ENCODE measurements around a stretch of chr6.

GRCh38 chr6:8080318-8080852 lies 16.2 kb upstream of the BLOC1S5 start:
- PRO-cap: no peak

GRCh38 chr6:8435731-8436207 lies 424 bp upstream of the SLC35B3 start:
- PRO-cap: no peak

- PRO-cap: unidirectional peak, minus-strand start at chr6:9385524
Measured at GRCh38 chr6:9385474-9385673, 950.0 kb upstream of the SLC35B3 start.

GRCh38 chr6:9503351-9504077 lies 911.4 kb downstream of the TFAP2A start:
- PRO-cap: no peak

DNA sequence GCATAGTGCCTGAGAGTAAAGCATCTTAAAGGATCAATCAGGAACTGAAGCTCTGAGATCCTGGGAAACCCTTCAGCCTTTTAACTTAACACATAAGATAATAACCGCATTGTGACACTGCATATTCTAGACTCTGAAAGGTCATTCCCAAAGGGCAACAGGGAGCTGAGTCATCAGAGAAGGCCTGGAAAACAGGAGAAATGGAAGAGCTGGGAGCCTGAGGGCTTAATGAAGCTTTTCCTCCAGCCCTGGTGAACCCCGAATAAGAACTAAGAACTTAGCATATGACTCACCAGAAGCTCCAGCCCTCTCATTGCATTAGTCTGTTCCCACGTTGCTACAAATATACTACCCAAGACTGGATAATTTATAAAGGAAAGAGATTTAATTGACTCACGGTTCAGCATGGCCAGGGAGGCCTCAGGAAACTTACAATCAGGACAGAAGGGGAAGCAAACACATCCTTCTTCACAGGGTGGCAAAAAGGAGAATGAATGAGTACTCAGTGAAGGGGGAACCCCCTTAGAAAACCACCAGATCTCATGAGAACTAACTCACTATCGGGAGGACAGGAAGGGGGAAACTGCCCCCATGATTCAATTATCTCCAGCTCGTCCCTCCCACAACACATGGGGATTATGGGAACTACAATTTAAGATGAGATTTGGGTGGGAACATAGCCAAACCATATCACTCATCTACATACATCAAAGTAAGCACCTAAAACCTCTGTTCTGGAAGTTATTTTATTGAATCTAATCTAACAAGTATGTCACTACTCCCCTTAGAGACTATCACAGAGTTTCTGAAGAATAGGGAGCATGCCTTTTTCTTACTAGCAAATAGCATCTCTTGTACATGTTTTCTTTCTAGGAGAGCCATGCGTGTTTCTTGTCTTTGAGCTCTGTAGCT lies 648.4 kb downstream of the TFAP2A start:
- PRO-cap: no peak

DNA sequence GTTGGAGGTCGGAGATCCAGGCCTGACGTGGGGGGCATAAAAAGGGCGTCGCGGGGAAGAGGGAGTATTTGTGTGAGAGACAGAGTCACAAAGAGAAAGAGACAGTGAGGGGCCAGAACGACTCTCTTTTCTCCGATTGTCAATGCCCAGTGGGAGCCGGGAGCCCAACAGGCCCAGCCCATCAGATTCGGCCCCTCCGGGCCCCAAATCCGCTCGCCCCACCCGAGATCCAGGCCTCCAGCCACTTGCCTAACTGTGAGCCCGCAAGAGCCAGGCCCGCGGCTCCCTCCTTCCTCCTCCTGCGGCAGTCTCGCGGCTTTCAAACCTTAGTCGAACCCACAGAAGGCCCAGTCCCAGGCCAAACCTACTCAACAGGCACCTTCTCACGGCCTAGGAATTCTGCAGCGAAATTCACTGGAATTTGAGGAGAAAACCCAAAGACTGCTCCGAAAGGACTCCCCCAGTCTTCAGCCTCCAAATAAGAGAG lies 2.7 kb upstream of the TFAP2A start:
- PRO-cap: no peak

DNA sequence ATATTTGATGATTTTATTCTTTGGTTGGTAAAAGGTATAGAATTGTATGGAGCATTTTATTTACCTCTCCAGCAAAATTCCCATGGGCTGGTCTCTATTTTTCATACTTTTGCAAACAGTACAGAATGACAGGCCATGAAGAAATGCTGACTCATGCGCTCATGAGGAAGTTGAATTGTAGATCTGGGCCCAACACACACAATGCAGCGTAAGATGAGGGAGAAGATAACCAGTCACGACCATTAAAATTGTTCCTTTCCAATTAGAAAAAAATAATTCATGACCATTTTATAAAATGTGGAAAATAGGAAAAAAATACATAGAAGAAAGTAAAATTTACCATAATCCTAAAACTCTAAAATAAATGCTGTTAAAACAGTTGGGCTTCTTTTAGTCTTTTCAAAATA lies 2.2 kb upstream of the GCNT2 start:
- PRO-cap: no peak

DNA sequence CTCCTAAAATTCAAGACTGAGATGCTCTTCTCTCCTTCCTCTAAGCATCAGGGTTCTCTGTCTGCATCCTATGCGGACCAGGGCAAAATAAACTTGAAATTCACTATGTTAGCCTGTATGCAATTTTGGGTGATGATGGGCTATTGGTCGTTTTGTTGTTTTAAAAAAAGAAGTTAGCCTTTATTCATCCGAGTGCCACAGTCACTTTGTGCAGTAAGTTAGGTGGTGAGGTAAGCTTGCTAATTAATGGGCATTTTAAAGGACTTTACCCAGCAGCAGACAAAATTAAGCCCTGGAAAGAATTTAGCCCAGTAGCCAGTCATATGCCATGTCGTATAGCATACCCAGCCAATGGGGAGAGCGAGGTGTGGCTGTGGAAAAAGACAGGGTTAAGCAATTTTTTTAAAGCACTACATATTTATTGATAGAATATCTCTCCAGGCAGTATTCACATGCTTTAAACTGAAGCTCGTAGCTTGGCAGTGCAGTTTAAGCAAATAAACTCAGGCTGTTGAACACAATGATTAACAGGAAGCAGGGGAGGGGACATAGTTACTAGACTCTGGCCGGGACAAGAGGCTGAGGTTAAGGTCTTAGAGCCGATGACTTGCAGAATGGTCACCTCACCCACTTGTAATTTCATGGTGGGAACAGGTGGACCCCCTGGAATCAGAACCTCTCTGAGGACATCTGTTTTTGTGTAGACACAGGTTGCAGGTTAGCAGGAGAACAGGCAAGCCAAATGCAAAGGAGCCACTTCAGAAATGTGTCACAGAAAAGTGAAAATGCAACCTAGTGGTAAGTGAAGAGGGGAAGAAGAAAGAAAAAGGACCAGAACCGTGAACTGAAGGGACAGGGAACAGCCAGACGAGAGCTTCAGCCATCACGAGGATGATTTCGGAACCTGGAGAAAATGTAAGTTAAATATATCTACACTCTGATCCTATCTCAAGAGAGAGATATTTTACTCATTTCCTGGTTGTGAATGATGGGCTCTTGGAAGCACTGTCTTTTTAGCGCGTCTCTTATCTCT lies 7.1 kb downstream of the GCNT2 start:
- PRO-cap: unidirectional peak, plus-strand start at position 596 of the sequence; bidirectional peak, plus-strand start at position 834 of the sequence, minus-strand start at position 819 of the sequence

GRCh38 chr6:10690719-10691267 lies 3.6 kb downstream of the C6orf52 start:
- PRO-cap: no peak

DNA sequence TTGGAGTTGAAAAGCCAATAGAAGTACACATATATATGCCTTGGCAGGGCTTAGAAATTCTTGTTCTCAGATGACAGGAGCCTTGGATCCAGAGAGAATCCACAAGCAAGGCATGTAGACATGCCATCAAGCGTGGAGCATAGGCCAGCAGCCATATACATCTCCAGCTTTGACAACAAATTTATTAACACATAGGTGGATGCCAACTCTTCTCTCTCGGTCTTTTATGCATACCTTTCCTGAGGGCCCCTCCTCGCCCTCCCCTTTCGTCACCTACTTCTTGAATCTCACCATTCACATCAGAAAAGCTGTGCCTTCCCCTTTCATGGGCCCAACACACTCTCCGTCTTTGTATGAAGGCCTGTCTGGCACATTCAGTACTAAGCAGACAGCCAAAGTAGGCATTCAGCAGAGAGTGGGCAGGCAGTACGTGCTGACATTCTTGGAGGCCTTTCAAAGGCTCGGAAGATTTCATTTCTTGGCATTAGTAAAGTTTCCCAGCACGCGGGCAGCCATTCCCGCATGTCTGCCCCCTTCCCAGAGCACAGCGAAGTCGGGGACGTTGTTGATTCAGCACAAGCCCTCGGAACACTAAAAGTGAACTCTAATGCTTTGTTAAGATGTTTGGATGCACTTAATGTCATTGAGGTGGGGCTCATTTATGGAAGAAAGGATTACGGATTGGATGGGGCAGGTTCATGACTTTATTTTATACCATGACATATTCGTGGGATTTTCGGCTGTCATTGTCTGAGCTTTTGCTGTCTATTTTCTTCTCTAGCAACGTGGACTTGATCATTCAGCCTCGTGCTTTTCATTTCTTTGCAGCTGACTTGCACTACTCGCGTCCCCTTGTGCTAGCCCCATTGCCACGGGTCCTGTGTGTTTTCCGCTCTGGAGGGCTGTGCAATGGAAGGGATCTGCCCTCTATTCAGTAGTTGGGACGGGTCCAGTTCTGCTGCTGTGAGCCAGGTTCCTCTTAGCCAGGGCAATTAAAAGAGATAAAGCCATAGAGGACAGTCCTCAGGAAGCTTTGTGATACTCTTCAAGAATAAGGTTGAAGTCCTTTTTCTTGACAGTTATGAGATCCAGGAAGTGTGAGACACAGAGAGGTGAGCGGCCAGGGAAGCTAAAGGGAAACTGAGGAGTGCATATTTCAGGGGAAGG lies 17.9 kb downstream of the NEDD9 start:
- PRO-cap: bidirectional peak, plus-strand start at position 411 of the sequence, minus-strand start at position 348 of the sequence

- PRO-cap: unidirectional peak, minus-strand start at chr6:11218663; bidirectional peak, plus-strand start at chr6:11219002, minus-strand start at chr6:11218797
Measured at GRCh38 chr6:11218602-11219465, 13.6 kb downstream of the NEDD9 start.

DNA sequence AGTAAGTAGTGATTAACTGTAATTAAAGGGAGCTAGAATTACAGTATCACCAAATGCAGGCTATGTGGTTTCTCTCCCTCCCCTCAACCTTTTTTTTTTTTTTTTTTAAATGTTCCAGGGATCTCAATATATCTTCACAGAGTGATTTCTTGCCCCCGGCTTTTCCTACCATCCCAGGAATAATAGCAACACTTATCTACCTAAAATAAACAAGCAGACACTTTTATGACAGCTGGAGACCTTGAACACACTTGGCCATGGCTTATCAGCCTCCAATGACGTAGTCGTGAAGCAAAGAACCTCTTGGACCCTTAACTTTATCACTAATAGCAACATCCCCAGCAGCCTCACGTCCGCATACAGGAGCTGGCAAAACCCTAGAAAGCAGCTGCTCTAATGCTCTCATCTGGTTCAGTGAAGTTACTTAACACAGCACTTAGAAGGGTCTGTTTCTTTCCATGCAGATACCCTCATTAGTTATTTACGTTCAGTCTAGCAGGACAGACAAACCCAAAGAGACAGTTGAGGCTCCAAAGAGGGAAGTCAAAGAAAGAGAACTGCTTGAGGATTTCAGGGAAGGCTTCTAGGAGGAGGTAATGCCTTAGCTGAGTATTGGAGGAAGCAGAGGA lies 37.9 kb upstream of the NEDD9 start:
- PRO-cap: no peak

DNA sequence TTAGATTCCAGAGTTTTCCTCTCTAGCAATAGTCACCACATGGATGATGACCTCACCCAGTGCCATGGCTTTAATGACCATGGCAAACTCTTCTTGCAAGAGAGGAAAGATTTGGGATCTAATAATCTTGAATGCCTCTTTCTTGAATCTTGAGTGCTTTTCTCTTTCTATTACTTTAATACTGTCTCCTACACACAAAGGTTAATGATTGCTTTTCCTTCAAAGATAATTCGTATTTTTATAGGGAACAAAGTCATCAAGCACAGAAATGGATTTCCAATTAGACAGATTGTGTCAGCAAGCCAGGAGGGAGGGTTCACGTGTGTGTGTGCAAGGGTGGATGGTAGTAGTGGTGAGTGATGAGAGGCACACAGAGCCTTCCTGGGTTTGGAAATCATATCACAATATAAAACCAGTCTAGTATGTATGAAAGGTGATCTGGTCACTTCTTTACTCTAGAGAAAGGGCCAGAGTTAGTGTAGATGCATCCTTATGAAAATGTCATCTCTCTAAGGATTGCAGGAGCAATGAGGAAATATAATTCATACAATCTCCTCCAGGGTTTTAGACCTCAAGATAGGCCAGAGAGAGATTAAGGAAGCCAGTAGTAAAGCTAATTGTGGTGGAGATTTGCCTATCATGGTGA lies 51.2 kb upstream of the NEDD9 start:
- PRO-cap: no peak

DNA sequence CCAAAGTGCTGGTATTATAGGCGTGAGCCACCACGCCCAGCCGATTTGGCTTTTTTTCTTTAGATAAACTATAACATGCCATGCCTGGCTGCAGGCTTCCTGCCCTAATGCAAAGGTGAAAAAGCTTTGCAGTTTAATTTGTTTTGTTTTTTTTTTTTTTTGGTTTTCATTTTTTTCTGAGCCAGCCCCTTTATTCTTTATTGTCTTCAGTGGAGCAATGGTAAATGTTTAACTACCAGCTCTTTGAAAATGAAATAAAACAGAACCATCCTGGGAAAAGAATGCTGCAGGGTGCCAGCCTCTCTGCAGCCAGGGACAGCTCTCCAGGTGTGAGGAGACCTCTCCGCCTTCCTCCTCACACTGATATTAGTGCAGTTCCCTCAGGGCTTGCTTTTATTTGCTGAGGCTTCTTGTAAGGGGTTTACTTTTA lies 64.5 kb upstream of the NEDD9 start:
- PRO-cap: no peak

GRCh38 chr6:11373914-11374685 lies 141.6 kb upstream of the NEDD9 start:
- PRO-cap: no peak

DNA sequence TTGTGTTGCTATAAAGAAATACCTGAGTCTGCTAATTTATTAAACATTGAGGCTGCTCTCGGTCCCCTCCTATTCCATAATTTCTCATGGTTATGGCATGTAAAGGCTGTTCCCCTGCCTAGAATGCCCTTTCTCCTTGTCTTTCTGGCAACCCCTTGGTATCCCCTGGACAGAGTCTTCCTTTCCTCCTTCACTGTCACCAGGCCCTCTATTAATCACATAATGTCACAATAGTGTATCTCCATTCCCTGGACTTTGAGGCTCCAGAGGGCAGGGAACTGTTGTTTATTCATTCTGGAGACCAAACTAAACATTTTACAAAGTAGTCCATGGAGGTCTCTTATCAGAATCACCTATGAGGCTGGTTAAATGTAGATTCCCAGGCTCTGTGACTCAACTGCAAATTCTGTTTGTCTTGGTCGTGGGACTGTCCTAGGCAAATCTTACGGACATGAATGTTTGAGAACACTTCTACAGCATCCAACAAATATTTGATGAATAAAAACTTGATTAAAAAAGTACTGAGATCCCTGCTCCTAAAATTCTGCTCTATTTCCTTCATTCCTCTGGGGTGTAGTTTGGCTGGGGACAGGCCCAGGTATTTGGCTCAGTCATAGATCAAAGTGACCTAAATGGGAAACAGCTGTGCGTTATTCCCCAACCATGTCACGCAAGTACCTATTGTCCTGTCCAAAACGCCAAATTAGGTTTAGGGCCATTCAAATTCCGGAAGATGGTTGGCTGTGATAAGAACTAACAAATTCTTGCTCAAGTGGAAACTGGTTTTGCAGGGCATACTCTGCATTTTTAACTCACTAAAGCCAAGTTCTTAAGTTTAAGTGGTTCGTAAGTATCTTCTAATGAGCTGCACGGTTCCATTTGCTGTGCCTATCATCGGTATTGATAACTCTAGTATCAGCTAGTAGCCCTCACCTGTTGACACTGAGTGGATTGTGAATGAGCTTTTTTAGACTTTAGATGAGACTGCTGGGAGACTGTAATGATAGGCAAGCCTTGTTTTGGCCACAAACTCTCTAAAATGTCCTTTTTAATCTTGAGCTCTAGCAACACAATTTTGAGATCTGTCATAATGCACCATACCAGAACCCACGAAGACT lies 147.7 kb upstream of the TMEM170B start:
- PRO-cap: no peak

DNA sequence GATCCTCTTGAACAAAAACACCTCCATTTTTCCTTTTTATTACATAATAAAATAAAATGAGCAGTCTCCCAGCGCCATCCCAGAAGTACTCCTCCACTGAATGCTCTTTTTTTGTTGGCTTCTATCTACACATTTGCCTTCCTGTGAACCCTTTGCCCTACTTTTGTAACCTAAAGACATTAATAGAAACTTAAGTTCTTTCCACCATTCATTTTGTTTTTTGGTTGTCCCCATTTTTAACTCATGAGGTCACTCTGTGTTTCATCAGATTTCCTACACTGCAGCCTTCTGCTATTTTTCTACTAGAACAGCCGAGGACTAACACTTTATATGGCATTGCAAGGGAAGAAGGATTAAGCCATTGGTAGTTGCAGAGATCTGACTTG lies 125.7 kb upstream of the TMEM170B start:
- PRO-cap: no peak

DNA sequence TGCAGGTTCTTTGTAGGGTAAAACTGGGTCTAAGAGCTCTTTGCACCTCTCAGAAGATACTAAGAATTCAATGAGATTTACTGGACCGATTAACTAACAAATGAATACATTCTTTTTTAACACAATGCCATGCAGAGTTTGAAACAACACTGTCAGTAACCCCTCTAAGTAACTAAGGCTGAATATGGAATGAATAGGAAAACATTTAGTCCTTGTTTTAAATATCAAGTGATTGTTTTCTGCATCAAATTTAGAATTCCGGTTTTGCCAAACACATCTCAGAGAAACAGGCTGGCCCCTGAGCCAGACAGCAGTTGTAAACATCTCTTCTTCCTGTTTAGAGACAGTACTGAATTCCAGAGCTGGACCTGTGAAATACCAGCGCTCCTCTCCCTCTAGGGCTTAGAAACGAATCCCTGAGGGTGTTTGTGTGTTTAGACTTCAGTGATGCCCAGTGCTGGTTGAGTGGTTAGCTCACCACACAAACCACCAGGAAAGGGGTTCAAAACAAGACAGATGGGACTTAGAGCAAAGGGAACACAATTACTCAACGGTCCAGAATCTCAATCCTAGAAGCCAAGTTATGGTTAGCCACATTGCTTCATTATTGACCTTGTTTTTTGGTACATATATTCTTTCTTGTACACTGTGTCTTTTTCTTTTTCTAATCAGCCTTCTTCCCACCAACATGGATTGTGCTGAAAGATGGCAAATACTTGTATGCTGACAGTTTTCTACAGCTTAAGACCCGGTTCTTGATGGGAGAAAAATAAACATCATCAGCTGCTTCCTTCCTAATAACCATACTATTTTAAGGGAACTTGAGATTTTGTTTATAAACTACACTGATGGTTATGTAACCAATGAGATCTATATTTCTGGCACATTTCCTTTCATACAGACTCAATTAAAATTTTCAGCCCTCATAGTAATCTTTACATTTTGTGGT lies 108.6 kb upstream of the TMEM170B start:
- PRO-cap: no peak

DNA sequence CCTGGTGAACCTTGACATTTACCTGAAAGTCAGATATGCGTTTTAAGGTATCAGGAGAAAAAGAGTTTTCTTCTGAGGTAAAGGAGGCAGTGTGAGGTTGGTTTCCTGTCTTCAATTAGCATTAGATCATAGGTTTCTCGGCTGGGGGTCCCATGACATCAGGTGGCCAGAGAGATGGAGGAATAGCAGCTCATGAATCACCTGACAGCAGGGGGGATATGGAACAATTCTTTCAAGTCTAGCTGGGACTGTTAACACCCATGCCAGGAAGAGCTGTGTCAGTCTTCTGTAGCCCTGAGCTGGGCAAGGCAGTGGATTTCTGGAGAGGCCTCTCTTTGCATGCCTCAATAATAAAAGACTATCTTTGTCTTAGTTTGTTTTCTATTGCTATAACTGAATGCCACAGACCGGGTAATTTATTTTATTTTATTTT lies 107.9 kb upstream of the TMEM170B start:
- PRO-cap: no peak

GRCh38 chr6:11434641-11435261 lies 102.8 kb upstream of the TMEM170B start:
- PRO-cap: no peak

All from left lung (tissue), 1 donor.